Right cardiac atrium (tissue), 1 donor: ENCODE results near the gene AHSG.

- PRO-cap, result no peak
These were observed 17.1 kb downstream of the IGF2BP2 start for GRCh38 chr3:185807707-185808196.

- PRO-cap, result no peak
These were observed 21.8 kb downstream of the TRA2B start for GRCh38 chr3:185915712-185916658.

GRCh38 chr3:185920188-185921442 lies 17.2 kb downstream of the TRA2B start:
- PRO-cap, result no peak

GRCh38 chr3:185931383-185932026 lies 6.3 kb downstream of the TRA2B start:
- PRO-cap, result no peak

DNA sequence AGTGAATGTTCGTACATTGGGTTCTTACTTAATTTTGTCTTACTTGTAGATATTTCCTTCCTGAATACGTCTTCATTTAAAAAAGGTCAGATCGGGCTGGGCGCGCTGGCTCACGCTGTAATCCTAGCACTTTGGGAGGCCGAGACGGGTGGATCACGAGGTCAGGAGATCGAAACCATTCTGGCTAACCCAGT lies 483 bp upstream of the TRA2B start:
- PRO-cap, result no peak

DNA sequence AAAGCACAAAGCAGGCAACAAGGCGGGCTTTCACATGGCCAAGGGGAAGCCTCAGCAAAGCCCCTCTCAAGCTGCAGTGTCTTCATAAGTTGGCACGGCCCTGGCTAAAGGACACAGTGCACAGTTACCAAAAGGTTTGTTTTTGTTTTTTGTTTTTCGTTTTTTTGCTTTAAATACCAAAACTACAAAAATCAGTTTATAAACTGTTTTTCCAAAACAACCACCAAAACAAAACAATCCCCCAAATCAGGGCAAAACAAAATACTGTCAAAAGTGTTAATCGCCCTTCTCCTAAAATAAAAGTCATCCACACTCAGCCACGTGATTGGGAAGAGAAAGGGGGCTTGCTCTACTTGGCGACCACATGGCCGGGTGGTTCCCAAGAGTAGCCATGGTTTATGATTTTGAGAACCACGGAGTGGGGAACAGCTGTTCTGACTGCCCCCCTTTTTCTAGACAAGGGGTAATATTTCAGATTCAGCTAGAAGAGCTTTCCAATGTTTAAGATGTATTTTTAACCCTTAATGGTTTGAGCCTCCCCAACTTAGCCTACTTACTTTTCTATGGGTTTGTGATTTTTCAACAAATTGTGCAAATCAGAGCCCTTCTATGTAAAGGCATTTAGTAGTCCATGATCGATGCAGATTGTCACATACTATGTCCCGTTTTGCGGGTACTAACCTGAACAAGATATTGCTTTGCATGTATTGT lies 61.1 kb downstream of the ETV5 start:
- PRO-cap, result no peak

DNA sequence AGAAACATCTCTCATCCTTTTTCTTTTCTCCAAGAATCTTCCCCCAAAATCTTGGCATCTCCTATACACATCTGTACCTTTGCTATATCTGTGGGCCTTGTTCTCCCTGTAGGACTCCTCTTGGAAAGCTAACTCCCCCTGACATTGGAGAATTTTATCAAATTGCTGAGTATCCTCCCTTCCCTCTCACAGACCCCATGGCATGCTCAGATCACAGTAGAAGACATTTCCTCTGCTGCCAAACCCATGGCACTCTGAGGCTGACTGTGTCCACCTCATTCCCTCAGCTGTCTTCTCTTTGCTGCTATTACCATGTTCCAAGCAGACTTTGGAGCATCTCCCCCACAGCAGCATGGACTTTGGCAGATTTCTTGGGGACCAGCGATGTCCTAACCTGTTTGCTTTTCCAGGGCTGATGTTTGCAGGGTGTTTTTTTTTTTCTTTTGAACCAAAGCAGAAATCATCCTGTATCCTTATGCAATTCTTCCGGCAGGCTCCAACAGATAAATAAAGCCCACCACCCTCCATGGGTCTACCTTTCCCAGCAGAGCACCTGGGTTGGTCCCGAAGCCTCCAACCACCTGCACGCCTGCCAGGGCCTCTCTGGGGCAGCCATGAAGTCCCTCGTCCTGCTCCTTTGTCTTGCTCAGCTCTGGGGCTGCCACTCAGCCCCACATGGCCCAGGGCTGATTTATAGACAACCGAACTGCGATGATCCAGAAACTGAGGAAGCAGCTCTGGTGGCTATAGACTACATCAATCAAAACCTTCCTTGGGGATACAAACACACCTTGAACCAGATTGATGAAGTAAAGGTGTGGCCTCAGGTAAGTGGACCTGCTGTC lies at the start of gene AHSG:
TSS of gene AHSG (plus strand) at position 533 of the 845 bp plus-strand sequence.
- PRO-cap, result no peak

- PRO-cap, result no peak
These were observed 6.2 kb upstream of the FETUB start for GRCh38 chr3:186633973-186634412.

GRCh38 chr3:186824156-186825071 lies 18.1 kb upstream of the ADIPOQ start:
- PRO-cap, result no peak

DNA sequence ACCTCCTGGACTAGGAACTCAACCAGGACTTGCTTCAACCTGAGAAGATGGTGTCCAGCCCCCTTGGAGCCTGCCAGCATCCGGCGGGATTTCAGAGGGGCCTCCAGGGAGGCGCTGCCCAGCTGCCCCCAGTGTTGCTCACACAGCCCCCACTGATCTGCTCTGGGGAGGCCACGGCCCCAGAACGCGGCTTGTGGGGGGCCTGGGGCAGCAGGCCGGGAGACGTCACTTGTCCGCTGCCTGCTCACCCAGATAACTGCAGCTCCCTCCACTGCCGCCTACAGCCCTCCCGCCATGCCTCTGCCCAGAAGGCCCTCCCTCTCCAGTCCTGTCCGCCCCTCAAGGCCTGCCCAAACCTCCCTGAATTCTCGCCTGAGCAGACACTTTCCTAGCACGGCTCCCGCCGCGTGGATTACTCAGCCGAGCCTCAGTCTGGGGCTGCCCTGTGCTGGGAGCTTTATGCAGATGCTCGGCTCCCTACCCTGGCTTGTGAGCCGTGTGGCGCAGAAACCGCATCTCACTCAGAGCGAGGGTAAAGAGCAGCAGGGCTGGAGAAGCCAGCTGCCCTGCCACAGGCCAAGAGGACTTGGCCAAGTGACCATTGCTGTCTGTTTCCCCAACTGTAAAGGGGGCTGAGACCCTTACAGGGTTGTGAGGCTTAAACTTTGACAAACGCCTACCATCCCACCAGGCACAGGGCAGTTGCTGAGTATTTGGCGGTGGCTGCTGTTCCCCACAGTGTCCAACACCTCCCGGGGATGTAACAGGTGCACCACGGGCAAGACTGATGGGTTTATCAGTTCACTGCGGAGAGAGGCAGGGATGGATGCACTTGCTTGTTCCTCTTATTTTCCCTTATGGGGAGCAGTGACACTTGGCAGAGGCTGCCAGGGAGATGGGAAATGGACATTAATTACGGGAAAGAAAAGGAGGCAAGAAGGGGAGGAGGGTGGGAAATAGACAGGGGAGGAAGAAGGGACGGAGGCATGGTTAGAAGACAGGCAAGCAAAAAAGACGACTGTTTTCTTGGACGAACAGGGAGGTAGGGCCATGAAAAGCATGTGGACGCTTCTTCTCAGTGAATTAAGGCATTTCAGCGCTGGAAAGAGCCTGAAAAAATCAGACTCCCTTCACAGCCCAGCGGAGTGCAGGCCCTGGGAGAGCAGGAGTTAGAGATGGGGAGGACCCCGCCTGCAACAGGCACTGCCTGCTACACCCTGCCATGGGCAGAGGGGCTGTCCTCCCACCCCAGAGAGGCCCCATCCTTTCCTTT lies 16.8 kb upstream of the ADIPOQ start:
- PRO-cap, result no peak

- PRO-cap, result no peak
These were observed 1.7 kb downstream of the ADIPOQ start for GRCh38 chr3:186844353-186844562.

DNA sequence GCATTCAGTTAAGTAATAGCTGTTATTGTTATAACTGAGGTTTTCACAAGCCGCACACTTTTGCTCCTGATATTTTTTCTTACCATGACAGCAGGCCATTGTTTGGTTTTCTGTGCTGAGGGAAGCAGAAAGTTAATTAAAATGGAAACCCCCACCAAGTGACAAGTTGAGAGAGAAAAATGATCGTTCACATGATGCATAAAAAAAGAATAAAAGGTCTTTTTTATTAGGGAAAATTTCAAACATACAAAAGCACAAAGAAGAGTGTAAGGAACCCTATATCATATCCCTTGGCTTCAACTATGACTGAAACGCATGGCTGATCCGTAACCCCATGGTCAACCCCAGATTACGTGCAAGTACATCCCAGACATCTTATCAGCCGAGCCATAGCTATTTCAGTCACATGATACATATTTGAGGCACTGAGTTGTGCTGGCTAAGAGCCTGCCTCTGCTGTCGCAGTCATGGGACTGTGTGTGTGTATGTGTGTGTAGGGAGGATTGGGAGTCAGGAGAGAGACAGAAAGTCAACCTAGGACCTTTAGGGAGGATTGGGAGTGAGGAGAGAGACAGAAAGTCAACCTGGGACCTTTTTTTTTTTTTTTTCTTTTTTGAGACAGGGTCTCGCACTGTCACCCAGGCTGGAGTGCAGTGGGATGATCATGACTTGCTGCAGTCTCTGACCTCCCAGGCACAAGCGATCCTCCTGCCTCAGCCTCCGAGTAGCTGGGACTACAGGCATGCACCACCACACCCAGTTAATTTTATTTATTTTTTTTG lies 8.3 kb downstream of the ST6GAL1 start:
- PRO-cap, result unidirectional peak, plus-strand start at position 540 of the sequence

GRCh38 chr3:186956020-186956749 lies 25.9 kb downstream of the ST6GAL1 start:
- PRO-cap, result no peak

GRCh38 chr3:186960353-186960984 lies 30.1 kb downstream of the ST6GAL1 start:
- PRO-cap, result no peak

DNA sequence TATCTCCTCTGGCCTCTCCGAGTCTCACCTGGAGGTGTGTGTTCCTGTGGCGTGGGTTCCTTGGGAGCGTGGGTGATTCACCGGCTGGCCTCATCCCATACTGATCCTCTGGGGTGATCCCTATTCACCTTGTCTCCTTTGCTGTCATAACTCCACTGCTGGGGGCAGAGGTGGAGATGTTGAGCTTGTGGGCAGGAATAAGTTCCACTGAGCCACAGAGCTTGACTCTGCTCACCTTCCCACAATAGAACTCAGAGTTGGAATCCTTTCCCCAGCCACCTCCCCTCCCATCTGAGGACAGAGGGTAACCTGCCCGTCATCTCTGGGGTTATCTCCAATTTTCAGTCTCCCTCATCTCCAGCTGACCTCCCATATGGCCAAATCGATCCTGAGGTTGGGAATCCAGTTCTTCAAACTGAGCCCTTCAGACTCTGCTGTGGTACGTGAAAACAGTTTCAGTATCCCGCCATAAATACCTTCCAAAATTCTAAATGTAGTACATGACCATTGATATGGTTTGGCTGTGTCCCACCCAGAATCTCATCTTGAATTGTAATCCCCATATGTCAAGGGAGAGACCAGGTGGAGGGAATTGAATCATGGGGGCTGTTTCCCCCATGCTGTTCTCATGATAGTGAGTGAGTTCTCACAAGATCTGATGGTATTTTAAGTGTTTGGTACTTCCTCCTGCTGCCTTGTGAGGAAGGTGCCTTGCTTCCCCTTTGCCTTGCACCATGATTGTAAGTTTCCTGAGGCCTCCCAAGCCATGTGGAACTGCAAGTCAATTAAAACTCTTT lies 61.5 kb downstream of the ST6GAL1 start:
- PRO-cap, result no peak

- PRO-cap, result no peak
These were observed 86.4 kb downstream of the ST6GAL1 start for GRCh38 chr3:187016444-187017319.

GRCh38 chr3:187039757-187040595 lies 99.3 kb downstream of the RPL39L start:
- PRO-cap, result no peak

- PRO-cap, result no peak
These were observed 97.9 kb downstream of the RPL39L start for GRCh38 chr3:187041421-187041780.

DNA sequence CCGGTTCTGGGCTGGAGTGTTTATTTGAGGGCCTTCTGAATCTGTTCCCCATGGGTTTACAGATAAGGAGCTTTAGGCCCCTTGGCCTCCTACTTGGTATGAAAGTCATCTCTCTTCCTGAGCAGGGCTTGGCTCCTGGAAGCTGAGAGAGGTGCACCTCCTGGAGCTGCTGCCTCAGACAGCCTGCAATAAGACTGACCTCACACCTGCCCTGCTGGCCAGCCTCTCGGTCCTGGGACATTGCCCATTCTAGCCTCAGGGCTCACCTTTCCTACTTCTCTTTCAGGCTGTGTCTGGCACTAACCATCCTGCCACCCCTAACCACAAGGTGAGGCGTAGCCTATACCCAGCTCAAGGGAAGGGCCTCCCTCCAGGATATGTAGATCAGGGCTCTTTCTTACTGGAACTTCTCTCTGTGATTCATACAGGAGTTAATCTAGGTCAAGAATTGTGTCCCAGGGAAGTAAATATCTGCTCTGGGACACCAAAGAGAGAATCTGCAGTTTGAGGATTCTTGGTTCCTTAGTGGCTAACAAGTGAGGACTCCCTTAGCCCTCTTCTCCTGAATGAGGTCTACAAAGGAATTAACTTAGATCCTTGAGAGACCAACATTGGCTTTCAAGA lies 10.2 kb upstream of the RTP1 start:
- PRO-cap, result no peak

GRCh38 chr3:187289851-187290452 lies 1.6 kb downstream of the MASP1 start:
- PRO-cap, result no peak